AG08470 (cell line): ENCODE results near the genes RP9 and SEPTIN7.

DNA sequence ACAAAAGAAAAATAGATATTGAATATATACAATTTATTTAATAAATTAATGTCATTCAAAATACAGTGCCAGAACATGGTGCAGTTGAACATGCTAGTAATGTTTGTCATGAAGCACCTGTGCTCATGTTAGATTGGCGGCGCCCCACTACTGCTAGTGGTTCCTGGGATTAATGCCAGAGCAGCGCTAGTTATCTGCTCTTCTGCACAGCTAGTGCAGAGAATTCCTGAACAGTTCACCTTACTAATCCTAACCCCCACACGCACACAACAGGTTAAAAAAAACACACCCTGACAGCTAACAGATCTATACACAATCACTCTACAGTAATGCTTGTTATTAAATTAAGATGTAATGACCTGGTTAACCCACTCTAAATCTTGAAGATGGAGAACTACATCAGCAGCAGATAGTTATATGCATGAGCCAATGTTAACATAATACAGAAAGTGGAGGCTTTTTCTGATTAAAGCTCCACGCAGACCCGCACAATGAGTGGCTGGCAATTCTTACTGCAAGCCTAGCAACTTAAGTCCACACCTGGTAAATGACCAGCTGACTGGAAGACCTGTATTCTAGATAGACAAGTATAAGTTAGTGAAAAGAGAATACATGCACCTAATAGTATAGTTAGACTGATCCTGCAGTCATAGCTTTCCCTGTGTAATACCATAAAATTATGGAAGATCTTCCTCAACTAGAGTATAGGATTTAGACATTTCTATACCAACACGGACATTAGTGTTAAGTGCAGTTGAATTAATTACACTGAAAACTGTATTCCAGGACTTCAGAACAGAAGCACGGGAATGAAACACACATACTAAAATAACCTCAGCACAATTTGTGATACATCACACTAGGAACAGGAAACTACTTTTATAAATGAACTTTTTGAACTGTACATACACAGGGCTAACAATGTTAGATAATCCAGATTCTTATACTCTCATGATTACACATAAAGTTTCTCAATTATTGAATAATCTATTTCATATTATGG is 23.1 kb downstream of the KBTBD2 start:
- RRBS, result no CpG with 5 or more reads among the region's 8 CpGs

GRCh38 chr7:32887527-32887806 is 4.1 kb downstream of the KBTBD2 start:
- RRBS, result no CpG with 5 or more reads among the region's 3 CpGs

- RRBS, result 1% methylated on average over 51 of the region's 113 CpGs
Measured at GRCh38 chr7:33108687-33109964, at the start of gene RP9. TSS of gene RP9 (minus strand) at chr7:33109404.

DNA sequence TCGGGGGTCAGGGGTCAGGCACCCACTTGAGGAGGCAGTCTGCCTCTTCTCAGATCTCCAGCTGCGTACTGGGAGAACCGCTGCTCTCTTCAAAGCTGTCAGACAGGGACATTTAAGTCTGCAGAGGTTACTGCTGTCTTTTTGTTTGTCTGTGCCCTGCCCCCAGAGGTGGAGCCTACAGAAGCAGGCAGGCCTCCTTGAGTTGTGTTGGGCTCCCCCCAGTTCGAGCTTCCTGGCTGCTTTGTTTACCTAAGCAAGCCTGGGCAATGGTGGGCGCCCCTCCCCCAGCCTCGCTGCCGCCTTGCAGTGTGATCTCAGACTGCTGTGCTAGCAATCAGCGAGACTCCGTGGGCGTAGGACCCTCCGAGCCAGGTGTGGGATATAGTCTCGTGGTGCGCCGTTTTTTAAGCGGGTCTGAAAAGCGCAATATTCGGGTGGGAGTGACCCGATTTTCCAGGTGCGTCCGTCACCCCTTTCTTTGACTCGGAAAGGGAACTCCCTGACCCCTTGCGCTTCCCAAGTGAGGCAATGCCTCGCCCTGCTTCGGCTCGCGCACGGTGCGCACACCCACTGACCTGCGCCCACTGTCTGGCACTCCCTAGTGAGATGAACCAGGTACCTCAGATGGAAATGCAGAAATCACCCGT is 378.2 kb upstream of the BMPER start:
- RRBS, result no CpG with 5 or more reads among the region's 30 CpGs

GRCh38 chr7:33553956-33554595 is 351.3 kb upstream of the BMPER start:
- RRBS, result no CpG with 5 or more reads among the region's 2 CpGs

- RRBS, result no CpG with 5 or more reads among the region's 4 CpGs
Measured at GRCh38 chr7:33554672-33555185, 350.6 kb upstream of the BMPER start.

GRCh38 chr7:33725826-33726229 is 179.5 kb upstream of the BMPER start:
- RRBS, result no CpG with 5 or more reads among the region's 2 CpGs

DNA sequence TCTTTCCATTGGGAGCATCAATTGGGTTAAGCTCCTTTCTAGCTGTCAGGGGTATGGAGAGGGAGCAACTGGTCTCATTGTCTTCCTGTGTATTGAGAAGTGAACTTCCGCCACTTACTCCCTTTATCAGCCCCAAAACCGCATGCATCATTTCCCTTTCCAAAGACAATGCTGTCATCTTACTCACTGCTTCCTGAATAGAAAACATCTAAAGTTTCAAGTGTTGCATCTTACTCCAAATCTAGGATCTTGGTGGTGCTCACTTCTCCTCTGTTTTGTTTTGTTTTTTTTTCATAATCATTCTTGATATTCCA is 371.7 kb downstream of the BMPER start:
- RRBS, result no CpG with 5 or more reads among the region's 2 CpGs

DNA sequence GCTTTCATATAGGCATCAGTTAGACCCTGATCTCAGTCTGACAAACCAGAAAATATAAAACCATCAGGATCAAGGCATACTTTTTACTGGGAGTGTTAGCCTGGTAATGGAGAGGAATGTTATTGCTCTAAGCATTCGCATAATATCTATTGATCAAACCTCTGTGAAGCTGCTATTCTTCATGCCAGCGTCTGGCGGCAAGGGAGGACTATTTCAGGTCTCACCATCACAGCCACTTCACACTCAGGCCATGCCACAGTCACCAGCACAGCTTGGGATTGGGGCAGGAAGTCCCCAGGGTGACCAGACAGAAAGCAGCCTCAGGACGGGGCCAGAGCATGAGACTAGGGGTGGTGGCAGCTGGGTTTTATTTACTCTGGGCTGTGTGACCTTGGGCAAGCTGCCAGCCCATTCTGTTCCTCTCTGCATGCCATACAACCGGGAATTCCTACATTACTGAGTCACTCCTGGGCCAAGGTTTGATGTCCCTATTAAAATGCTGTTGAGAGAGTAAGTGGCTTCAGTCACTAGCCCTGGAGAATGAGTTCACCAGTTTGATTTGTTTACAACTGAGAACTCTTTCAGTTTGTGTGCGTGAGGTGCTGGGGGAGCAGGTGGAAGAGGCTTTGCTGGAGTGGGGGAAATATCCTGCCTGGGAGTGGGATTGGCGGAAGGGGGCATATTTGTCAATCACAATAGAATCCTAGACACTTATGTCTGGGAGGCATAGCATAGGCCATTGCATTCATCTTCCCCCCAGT is 90.3 kb downstream of the NPSR1 start:
- RRBS, result no CpG with 5 or more reads among the region's 7 CpGs

DNA sequence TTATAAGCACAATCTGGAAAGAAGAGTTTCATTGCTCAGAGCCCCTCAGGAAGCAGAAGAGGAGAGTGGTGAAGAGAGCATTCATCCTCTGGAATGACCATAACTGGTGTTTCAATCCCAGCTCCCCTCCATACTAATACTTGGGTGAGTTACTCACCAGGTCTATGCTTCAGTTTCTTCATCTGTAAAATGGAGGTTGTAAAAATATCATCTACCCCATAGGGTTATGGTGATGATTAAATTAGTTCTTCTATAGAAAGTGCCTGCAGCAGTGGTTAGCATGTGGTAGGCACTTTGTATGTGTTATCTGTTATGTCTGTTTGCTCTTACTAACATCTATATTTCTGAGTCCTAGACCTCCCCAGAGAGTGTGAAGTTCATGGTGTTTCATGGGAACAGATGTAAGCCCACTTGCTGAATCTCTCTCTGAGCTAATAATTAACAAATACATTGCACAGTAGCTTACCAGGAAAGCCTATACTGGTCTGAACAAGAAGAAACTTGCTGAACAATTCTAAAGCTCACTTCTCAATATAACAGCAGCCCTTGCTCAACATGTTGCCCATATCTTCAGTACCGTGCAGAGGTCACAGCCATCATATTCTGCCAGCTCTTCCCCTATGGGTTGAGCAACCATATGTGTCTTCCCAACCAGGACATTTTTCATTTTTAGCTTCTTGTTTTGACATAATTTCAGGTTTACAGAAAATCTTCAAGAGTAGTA is 100.1 kb downstream of the NPSR1 start:
- RRBS, result no CpG with 5 or more reads among the region's 1 CpG

DNA sequence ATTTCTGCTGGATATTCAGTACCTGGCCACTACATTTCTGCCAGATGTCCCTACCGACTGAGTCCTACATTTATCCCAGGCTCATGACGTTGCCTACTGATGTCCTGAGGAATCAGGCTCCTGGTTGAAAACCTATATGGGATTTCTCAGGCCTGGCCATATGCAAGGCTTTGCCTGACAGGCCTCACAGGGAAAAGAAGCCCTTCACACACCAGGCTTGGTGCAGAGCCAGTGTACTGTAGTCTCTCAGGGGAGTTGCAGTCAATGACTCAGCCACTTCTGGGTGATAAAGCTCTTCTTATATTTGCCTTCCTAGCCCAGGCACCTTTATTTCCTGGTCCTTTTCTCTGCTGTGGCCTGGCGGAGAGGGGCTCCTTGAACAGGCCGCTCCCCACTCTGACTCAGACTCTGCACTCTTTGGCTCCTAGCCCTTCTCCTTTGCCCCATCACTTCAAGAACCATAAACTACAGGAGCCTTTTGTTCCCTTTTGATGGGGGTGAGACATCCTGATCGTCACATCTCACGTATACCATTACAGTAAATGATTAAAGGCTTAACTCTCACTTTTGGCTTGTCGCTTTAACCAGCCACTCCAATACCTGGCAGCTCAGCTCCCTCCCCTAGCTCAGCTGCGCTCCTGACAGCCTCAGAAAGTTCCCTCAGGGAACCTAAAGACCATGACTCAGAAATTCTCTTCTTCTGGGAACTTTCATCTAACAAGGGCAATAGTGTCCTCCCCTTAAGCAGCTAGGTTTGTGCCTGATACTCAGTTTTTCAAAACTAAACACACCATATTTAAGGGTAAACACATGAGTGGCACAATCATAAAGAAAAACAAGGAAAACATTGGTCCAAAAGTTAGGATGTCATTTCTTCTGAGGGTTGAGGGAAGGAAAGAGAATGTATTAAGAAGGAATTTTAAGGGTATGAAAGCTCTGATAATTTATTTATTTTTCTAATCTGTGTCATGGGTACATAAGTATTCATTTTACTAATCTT is 33.4 kb downstream of the DPY19L1 start:
- RRBS, result no CpG with 5 or more reads among the region's 8 CpGs

DNA sequence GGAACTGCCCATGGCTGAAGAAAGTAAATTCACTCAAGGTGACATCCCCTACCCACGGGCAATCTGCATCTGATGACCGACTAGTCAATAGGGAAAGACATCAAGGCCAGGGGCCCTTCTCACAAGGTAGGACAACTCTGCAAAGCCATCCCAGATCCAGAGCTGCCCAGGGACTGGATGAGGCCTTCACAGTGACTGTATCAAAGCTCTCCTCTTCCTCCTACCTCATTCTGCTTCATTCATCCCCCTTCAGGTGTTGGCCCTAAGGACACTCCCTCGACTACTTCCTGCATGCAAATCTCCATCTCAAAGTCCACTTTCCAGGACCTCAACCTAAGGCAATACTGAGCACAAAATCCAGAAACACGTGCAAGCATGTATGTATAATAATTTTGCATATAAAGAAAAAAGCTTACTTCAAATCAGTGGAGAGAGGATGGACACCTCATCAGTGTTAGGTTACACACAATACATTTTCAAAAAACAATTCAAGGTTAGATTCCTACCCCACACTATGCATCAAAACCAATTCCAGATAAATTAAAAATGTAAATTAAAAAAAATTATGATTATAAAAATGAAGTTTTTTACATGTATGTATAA is 25.1 kb downstream of the DPY19L1 start:
- RRBS, result no CpG with 5 or more reads among the region's 4 CpGs

DNA sequence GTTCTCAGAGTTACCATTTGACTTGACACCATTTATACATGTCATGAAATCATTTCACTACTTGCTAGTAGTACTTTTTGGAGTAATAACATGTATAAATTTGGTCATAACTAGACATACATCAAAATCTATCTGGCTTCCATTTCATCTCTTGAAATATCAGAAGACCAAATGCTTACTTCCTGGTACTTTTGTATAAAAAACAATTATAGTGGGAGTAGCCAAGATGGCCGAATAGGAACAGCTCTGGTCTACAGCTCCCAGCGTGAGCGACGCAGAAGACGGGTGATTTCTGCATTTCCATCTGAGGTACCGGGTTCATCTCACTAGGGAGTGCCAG is 55.4 kb upstream of the DPY19L1 start:
- RRBS, result no CpG with 5 or more reads among the region's 6 CpGs

DNA sequence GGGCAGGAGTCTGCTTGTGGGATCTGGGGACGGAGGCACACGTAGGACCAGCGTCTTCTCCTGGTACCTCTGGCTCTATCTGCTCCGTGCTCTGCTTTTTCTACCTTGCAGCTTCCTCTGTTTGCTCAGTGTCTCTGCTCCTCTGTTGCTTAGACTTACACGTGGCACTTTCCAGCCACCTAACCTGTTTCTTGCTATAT is 85.6 kb upstream of the TBX20 start:
- RRBS, result no CpG with 5 or more reads among the region's 5 CpGs

DNA sequence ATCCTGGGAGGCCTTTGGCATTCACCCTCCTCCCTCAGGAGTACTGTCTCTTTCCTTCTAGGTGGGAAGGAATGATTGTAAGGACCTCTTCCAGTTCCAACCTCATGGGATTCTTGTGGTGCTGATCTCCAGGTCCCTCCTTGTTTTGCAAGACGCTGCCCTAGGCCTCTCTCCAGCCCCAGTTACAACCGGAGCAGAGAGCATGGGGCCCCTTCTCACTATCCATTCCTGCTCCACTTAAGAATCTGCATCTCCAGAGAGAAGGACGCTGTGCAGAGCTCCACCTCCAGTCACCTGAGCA is 132.8 kb upstream of the TBX20 start:
- RRBS, result no CpG with 5 or more reads among the region's 3 CpGs

GRCh38 chr7:35625974-35626599 is 68.8 kb downstream of the HERPUD2 start:
- RRBS, result no CpG with 5 or more reads among the region's 4 CpGs

- RRBS, result no CpG with 5 or more reads among the region's 5 CpGs
Measured at GRCh38 chr7:35647105-35647682, 47.7 kb downstream of the HERPUD2 start.

GRCh38 chr7:35799700-35800774 is 820 bp upstream of the SEPTIN7 start:
- RRBS, result no CpG with 5 or more reads among the region's 42 CpGs

DNA sequence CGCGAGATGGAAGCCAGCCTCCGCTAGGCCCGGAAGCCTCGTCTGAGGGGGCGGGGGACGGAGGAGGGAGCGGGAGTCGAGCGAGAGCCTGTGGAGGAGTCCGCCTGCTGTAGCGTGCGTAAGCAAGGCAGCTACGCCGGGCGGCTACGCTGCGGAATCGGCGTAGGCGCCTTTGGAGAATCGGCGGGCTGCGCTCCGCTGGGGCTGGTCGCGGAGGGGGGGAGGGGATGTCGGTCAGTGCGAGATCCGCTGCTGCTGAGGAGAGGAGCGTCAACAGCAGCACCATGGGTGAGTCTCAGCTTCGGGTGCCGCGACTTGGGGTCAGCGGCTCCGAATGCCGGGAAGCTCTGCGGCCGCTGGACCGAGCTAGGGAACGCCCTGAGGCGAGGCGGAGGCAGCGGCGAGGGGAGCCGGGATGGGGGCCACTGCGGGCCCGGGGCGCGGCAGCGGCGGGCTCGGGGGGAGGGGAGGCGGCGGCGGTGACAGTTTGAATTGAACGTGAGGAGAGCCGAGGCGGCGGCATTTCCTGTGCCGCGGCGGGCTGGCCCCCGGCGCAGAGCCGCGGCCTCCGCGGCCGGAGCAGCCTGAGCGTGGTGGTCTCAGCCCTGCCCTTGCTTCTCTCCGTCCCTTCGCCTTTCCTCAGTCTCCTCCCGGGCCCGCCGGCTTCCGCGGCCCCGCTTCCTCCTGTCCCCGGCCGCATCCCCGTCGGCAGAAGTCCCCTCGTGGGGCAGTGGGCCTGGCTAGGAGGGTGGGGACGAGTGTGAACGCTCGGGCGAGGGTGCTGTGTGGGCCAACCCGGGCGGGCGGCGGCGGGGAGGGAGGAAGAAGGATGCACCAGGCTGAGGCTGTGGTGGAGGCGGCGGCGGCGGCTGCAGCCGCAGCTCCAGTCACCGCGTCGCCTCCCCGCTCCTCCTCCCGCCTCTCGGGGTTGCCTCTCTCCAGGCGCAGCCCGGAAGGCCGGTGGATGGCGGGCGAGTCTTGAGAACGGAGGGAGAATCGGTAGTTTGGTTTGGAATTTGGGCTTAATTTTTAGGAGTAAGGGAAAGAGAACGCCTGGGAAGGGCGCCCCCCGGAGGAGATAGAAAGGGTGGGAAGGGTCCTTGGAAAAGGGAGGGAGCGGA is at the start of gene SEPTIN7:
TSS of gene SEPTIN7 (plus strand) at position 75 of the 1,121 bp plus-strand sequence.
- RRBS, result under 1% methylated on average over 30 of the region's 115 CpGs

DNA sequence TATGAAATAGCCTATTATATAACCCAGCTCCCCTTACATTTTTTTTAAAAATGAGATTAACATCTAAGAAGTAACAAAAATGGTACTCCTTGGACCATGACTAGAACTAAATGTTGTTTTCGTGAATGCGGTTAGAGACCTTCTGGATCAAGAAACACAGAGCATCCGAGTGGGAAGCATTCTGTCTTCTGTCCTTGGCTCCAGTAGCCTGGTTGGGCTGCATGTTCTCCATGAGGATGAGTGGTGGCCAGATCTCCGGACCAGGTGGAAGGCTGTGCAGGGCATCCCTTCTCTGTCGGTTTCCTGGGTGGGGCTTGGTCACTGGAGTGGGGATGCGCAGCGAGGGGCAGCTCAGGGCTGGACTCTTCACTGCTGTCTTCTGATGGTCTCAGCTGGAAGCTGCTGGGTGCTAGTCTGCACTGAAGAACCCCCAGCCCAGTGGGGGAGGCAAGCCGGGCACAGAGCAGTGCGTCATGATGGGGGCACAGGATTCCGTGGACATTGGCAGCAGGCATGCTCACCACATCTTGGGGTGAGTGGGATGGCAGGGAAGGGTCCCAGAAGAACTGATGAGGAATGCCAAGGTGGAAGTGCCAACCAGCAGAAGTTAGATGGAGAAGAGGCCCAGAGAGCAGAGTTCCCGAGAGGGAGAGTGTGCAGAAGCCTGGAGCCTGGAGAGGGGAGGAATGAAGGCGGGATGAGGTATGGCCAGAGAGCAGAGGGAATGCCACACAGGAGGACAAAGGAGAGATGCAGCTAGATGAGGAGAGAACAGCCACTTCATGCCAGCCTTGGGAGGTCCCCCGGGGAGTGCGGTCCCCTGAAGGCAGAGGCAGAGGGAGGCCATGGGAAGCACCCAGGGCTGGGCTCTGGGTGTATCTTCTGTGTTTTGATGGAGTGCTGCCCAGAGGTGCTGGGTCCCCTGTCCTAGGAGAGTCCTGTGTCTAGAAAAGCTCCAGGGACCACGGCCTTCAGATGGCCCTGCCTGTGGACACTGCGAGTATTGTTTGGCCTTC is 39.9 kb downstream of the EEPD1 start:
- RRBS, result no CpG with 5 or more reads among the region's 16 CpGs